Neural progenitor cell (in vitro differentiated cells): ENCODE measurements around the genes EDDM13, SMIM17, ZNF749, ZNF772, ZNF587 and ZNF814.

DNA sequence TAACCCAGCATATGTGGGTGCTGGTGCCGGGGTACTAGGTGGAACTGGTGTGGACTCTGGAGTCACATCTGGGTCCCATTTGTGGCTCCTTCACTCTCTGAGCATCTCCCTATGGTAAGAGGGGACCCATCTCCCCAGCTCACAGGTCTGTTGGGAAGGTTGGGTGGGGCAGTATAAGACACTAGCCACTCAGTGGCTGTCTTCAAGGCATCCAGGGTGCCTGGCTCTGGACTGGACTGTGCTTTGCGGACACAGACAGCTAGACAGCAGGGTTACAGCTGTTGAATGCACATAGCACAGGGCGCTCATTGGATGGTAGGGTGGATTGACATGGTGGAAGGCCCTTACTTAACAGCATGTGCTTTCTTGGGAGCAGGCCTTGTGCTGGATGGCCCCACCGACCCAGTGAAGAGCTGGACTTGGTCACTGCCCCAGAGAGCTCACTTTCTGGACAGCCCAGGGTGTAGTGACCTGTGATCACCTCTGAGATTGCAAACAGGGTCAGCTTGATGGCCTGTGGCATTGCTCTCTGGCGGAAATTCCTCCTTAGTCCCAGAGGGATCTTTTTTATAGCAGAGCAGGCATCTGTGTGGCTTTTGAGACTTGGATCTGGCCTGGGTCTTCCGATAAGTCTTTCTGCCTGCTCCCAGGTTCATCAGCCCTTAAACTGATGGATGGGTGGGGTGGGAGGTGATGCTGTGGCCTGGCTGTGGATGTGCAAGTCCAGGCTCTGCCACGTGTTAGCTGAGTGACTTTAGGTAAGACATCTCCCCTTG, 1.9 kb downstream of the ZNF444 start:
- RAMPAGE, long total RNA = no peak

- RAMPAGE, long total RNA = no peak
These were observed at the start of gene EDDM13 for GRCh38 chr19:56272707-56272948. Gene EDDM13 (plus strand): TSS chr19:56272748.

GRCh38 chr19:56313854-56314364, 730 bp downstream of the ZSCAN5A start:
- RAMPAGE, long total RNA = no peak

DNA sequence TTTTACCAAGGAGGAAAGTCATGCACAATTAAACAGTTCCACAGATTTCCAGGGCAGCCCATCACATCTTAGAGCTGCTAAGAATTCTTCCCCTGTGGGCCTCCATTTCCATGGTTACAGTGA, 680 bp downstream of the ZNF667 start:
- RAMPAGE, long total RNA = no peak

GRCh38 chr19:56508309-56508958, 779 bp downstream of the ZNF471 start:
- RAMPAGE, long total RNA = no peak

DNA sequence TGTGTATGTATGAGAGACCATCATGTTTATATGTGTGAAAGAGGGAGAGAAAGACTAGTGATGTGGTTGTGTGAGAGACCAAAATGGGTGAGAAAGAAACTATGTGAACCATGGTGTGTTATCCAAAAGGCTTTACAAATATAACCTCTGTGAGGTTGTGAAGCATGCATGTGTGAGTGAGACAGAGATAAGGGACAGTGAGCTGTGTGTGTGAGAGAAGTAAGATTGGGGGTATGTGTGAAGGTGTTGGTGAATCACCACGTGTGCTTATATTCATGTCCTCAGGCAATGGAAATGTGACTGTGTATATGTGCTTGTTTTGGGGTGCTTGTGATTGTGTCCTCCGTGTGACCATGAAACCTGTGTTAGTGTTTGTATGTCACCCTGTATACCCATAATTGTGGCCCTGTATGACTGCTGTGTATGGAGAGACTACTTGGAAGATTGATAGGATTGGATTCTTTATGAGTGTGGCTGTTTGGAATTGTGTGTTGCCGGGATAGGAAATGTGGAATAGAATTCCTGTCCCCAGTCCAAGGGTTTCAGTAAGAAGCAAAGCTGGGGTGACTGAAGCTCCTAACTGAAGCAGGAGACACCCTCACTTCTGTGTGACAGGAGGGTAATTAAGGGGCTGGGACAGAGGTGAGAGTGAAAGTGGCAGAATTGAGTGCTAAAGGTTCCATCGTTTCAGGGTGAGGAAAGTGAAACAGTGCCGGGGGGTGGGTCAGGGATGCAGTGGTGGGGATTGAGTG, 2.8 kb downstream of the ZNF471 start:
- RAMPAGE, long total RNA = no peak

GRCh38 chr19:56642938-56643357, at the start of gene SMIM17:
Gene SMIM17 (plus strand): TSS chr19:56643159.
- RAMPAGE, long total RNA = no peak

DNA sequence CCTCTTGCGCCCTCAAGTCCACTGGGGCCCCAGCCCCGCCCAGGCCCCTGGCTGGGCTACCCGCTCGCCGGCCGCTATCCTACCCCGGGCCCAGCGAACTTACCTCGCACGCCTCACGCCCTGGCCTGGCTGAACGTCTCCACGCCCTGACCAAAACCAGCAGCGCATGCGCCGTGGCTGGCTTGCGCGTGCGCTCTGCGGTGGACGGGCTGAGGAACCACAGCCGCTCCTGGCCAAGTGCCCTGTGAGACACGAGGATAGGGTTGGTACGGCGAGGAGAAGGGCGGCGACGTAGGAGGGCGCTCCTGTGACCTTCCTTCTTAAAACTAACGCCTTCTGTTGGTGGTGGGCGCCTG, 45.2 kb downstream of the PEG3 start:
- RAMPAGE, long total RNA = no peak

DNA sequence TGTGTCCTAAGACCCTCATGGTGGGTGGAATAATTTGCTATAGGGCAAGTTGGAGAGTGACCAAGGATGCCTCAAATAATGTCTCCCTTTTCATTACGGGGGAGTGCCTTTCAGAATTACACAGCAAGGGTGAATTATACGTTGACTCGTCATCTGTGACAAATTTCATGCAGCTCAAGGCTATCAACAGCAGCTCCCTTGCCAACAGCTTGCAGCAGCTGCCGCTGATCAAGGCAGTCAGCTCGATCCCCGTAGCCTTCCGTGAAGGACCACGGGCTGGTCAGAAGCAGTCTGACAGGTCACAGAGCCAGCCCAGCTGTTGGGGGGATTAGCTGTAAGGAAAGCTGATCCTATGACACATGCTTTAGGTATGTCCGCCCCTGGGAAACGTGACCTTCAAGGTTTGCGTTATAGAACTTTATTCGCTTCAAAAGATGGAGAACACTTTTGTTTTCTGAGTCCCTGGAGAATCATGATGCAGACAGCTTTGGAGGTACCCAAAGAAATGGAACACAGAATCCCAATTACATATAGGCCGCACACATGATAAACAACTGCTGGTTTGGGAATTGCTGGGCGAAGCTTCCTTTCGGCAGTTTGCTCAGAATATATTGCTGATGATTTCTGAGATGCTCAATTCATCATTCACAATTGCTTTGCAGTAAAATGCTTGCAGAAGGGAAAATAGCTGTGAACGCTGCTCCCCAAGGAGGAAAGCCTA, 62.7 kb upstream of the USP29 start:
- RAMPAGE, long total RNA = no peak

GRCh38 chr19:57302483-57303069, 17.7 kb upstream of the ZNF543 start:
- RAMPAGE, long total RNA = no peak

GRCh38 chr19:57435021-57436214, at the start of gene ZNF749:
Gene ZNF749 (plus strand): TSS chr19:57435325.
- RAMPAGE, long total RNA = no peak

GRCh38 chr19:57476916-57477959, at the start of gene ZNF772:
Gene ZNF772 (minus strand): TSS chr19:57477566.
- RAMPAGE, long total RNA = start-site peak on the minus strand at chr19:57477504-57477574, 32 and 75 reads in 2 replicates

DNA sequence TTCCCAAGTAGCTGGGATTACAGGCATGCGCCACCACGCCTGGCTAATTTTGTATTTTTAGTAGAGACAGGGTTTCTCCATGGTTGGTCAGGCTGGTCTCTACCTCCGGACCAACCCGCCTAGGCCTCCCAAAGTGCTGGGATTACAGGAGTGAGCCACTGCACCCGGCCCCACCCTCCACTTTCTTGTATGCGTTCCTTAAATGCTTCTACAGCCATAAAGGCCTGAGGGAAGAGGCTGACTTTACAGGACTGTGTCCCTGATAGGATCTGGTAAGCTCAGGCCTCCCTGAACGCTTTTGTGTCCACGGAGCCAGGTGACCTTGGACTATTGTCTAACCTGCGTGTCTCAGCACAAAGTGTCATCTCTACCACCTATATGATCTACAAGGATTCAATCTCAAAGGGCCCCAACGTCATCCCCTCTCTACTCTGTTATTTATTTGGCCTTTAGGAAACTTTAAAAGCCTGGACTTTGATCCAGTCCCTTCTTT, 803 bp downstream of the ZNF552 start:
- RAMPAGE, long total RNA = no peak

DNA sequence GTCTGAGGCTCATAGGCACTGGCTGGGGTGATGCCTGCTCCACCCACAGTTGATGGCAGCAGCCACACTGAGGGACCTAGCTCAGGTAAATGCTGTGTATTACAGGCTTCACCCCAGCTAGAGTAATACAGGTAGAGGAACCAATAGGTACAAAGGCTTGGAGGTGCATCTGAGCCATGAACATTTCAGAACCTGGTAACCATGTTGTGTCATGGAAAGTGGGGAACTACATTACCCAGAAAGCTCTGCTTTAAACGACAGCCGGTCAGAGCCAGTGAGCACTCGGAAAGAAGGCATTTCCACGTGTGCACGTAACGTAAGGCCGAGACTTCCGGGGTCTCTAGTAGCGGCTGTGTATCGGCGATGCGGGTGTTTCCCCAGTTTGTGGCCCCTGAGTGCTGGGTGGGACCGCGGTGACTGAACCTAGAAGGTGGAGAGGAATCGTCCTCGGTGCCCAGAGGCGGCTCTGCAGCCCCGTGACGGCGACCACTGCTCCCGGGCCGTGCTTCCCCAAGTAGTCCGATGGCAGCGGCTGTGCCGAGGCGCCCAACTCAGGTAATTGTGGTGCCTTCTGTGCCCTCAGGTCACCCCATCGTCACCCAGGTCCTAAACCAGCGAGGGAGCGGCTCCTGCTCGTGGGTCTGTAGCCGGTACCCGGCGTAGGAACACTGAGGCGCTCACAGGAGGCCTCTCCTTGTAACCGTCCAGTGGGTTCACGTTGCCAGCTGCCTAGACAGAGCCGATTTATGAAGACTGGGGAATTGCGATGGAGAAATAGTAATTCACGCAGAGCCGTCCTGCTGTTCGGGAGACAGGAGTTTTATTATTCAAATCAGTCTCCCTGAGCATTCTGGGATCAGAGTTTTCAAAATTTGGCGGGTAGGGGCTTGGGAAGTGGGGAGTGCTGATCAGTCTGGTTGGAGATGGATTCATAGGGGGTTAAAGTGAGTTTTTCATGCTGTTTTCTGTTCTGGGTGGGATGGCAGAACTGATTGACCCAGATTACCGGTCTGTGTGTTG, at the start of gene ZNF587:
ZNF587 (plus strand) TSS at position 343 of the 1,020 bp plus-strand sequence.
- RAMPAGE, long total RNA = no peak

DNA sequence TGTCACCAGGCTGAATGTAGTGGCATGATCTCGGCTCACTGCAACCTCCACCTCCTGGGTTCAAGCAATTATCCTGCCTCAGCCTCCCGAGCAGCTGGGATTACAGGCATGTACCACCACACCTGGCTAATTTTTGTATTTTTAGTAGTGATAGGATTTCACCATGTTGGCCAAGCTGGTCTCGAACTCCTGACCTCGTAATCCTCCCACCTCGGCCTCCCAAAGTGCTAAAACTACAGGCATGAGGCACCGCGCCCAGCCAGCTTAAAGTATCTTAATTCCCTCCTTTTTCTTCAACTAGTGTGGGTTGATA, 11.4 kb downstream of the ZNF814 start:
- RAMPAGE, long total RNA = no peak

DNA sequence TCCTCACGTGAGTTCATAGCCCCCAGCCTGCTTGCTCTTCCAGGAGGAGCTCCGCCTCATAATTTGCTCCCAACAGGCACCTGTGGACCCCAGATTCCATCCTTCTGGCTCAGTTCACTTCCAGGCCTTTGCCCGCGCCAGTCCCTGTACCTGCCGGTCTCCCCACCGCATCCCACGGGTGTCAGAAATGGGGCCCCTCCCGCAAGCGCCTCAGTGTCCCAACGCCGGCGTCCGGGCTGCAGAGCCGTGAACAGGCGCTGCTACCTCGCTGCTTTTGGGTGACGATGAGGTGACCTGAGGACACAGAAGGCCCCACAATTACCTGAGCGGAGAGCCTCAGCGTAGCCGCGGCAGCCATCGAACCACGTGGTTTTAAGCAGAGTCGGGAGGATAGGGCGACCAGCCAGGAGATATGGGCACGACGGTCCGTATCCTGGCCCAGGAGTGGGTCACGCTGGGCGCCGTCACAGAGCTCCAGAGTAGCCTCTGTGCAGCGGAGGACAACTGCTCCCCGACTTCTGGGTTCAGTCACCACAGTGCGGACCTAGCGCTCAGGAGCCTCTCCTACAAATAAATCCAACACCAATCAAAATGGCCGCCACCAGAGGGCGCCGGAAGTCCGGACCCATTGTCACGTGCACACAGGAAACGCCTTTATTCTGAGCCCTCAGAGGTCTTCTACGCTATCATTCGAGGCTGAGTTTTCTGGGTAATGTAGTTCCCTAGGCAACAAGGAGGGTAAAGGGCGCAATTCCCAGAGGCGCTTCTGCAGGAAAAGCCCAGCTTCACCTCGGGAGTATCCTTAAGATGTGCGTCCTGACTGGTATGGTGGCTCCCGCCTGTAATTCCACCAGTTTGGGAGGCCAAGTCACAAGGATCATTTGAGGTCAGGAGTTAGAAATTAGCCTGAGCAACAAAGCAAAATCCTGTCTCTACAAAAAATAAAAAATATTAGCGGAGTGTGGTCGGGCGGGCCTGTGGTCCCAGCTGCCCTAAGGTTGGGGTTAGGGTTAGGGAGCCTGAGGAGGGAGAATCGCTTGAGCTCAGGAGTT, at the start of gene ZNF814:
ZNF814 (minus strand) TSS at position 593 of the 1,052 bp plus-strand sequence.
- RAMPAGE, long total RNA = no peak

- RAMPAGE, long total RNA = no peak
These were observed 7.1 kb upstream of the ZNF606 start for GRCh38 chr19:58009261-58010493.

DNA sequence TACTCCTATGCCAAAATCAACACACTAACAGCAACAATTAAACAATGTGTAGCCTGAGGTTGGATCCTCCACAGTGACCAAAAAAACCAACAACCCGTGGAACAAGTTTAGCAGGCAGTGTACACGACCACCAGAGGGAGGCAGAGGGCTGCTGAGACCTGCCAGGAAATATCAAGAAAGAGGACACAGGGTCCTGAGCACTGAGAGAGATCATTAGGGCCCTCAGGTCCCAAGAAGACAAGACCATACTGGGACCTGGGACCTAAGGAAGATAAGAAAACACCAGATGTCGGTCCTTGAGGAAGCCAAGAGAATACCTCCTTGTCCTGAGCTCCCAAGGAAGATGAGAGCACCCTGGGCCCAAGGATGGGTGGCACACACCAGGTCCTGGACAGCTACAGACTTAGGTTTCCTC, 895 bp upstream of the ZNF274 start:
- RAMPAGE, long total RNA = no peak

- RAMPAGE, long total RNA = no peak
These were observed 829 bp upstream of the ZNF544 start for GRCh38 chr19:58227857-58228313.

GRCh38 chr19:58228314-58228504, 505 bp upstream of the ZNF544 start:
- RAMPAGE, long total RNA = no peak